Prostate gland (tissue), 2 donors: ENCODE measurements around the genes ADRA1B, GABRB2 and FBLL1.

- PRO-cap = no peak
- RAMPAGE, long total RNA, 2 experiments = no peak in any of the 2 experiments
Observed at GRCh38 chr5:159915744-159917018, at the start of gene ADRA1B. TSS of gene ADRA1B (plus strand) at chr5:159916482.

- PRO-cap = no peak
- RAMPAGE, long total RNA, 2 experiments = no peak in any of the 2 experiments
Observed at GRCh38 chr5:160169136-160169850, 50.0 kb upstream of the PWWP2A start.

DNA sequence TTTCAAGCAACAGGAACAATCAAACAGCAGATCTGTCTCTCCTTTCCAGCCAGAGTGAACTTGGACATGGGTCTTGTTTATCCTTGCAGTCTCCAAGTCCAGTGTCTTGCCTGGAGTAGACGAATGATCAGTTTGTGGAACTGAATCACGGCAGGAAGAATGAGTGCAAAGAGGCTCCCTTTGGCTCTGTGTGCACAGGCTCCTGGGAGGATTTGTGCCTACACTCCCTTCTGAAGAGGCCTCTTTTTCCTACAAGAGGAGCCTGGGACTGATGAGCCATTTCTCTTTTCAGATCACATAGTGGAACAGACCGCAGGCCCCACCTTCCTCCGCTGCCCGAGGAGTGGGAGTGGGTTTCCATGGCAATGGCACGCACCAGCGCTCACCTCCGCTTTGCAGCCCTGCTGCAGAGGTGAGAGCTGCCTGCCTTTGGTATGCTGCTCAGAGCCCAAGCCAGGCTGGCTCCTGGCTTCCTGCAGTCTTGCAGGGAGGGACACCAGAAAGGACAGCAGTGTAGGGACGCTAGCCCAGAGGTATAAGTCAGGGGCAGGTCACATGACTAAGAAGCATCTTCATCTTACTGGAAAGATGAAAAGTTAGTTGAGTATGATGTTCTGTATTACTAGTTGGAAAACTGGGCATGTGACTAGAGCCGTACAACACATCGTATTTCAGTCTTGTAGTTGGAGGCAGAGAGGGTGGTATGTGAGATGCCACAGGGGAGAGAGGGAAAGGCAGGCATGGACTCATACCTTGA is 12.3 kb downstream of the PTTG1 start:
- PRO-cap = no peak
- RAMPAGE, long total RNA, 2 experiments = no peak in any of the 2 experiments

DNA sequence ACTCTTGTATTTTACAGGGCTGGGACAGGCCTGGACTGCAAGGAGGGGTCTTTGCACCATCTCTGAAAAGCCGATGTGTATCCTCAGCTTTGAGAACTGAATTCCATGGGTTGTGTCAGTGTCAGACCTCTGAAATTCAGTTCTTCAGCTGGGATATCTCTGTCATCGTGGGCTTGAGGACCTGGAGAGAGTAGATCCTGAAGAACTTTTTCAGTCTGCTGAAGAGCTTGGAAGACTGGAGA is 63.5 kb downstream of the PTTG1 start:
- PRO-cap = no peak
- RAMPAGE, long total RNA, 2 experiments = no peak in any of the 2 experiments

GRCh38 chr5:160634778-160635374 is 213.2 kb downstream of the PTTG1 start:
- PRO-cap = no peak
- RAMPAGE, long total RNA, 2 experiments = no peak in any of the 2 experiments

GRCh38 chr5:161546404-161546861 is at the start of gene GABRB2:
TSS of gene GABRB2 (minus strand) at chr5:161546725.
- PRO-cap = no peak
- RAMPAGE, long total RNA, 2 experiments = no peak in any of the 2 experiments

DNA sequence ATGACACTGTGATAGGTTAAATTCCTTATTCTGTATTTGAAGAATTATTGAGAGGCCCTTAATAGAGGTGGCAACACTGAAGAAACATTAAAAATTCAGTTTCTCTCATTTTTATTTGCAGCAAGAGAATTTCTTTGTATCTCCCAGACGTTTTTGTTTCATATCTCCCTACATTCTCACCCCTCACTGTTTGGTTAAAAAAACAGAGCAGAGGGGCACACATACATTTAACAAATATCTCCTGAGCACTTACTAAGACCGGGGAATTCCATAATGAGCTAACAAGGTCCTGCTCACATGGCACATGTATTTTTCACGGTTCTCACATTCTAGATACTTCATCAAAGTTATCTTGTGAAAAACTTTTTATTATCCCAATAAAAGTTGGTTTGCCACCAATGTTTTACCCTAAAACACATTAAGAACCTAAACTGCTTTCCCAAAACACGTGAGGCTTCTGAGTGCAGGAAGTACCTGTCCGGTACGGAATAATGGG is 455.8 kb upstream of the CCNG1 start:
- PRO-cap = no peak
- RAMPAGE, long total RNA, 2 experiments = no peak in any of the 2 experiments

GRCh38 chr5:163436833-163437441 is 458 bp upstream of the CCNG1 start:
- PRO-cap = bidirectional peak, plus-strand start at chr5:163437607, minus-strand start at chr5:163437331
- RAMPAGE, long total RNA, 2 experiments = no peak in any of the 2 experiments

- PRO-cap = no peak
- RAMPAGE, long total RNA, 2 experiments = no peak in any of the 2 experiments
Observed at GRCh38 chr5:163503878-163505003, 1.2 kb upstream of the MAT2B start.

- PRO-cap = no peak
- RAMPAGE, long total RNA, 2 experiments = no peak in any of the 2 experiments
Observed at GRCh38 chr5:163914927-163915405, 409.5 kb downstream of the MAT2B start.

- PRO-cap = no peak
- RAMPAGE, long total RNA, 2 experiments = no peak in any of the 2 experiments
Observed at GRCh38 chr5:168165203-168166106, 126.0 kb upstream of the WWC1 start.

- PRO-cap = no peak
- RAMPAGE, long total RNA, 2 experiments = no peak in any of the 2 experiments
Observed at GRCh38 chr5:168262730-168263453, 28.6 kb upstream of the WWC1 start.

- PRO-cap = bidirectional peak, plus-strand start at chr5:168269615, minus-strand start at chr5:168269422
- RAMPAGE, long total RNA, 2 experiments = no peak in any of the 2 experiments
Observed at GRCh38 chr5:168269051-168269947, 22.1 kb upstream of the WWC1 start.

- PRO-cap = no peak
- RAMPAGE, long total RNA, 2 experiments = no peak in any of the 2 experiments
Observed at GRCh38 chr5:168330313-168331002, 39.0 kb downstream of the WWC1 start.

- PRO-cap = no peak
- RAMPAGE, long total RNA, 2 experiments = no peak in any of the 2 experiments
Observed at GRCh38 chr5:168334560-168335251, 43.3 kb downstream of the WWC1 start.

- PRO-cap = no peak
- RAMPAGE, long total RNA, 2 experiments = no peak in any of the 2 experiments
Observed at GRCh38 chr5:168528879-168529474, at the start of gene FBLL1. TSS of gene FBLL1 (plus strand) at chr5:168529305.

GRCh38 chr5:168600362-168600819 is 21.2 kb upstream of the PANK3 start:
- PRO-cap = no peak
- RAMPAGE, long total RNA, 2 experiments = no peak in any of the 2 experiments

GRCh38 chr5:168734663-168735040 is 155.5 kb upstream of the PANK3 start:
- PRO-cap = no peak
- RAMPAGE, long total RNA, 2 experiments = no peak in any of the 2 experiments

DNA sequence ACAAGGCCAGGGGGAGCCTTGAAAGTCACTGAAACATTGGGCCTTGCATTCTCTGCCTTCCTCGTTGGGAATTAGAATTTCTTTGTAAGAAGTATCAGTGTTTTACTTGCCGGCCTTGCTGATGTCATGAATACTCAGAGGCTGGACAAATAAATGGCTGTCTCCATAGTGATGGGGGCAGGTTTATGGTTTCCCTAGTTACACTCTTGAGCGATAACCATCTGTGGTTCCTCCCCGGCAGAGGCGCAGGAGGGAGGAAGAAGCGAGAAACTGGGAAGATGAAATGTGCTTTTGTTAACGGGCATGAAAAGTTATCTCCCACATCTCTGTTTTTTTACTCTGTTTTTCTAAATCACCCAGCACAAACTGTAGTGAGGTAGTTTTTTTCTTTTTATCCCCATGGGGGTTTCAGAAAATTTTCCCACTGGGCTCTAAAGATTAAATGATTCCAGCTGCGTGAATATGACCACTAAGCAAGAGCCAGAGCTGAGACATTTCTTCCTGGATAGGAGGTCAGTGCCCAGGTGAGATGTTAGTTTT is 272.9 kb upstream of the PANK3 start:
- PRO-cap = no peak
- RAMPAGE, long total RNA, 2 experiments = no peak in any of the 2 experiments

GRCh38 chr5:169727475-169728152 is 90.5 kb downstream of the DOCK2 start:
- PRO-cap = no peak
- RAMPAGE, long total RNA, 2 experiments = no peak in any of the 2 experiments